Transverse colon (tissue), 4 donors: ENCODE measurements around a stretch of chr9.

DNA sequence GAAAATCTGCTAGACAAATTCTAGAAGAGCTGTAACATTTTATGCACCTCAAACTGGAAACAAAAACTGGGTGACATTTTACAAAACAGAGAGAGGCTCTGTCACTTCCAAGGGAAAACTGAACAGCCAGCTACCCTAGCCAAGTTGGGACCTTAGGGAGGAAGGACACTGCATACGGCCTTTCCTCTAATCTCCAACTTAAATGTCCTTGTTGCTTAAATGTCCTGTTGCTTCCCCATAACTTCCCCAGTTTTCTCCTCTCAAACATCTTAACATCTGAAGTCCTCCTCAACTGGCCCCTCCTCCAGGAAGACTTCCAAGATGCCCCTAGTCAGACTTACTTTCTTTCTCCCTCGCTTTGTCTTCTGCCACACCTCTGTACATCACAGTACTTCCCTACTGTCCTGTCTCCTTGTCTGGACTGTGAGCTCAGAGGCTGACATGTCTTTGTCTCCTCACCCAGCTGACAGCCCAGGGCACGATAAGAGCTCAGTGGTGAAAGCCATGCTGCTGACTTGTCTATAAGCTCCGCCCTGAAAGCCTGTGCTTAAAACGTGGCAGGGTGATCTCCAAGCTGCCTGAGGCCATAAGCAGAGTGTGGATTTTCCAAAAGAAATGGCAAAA, 32.9 kb upstream of the SLC25A51 start:
- PRO-cap = no peak
- RAMPAGE, long total RNA, 4 experiments = start-site peak on the minus strand in 1 of 4 experiments, centred at position 511 of the sequence, 9 reads per replicate

DNA sequence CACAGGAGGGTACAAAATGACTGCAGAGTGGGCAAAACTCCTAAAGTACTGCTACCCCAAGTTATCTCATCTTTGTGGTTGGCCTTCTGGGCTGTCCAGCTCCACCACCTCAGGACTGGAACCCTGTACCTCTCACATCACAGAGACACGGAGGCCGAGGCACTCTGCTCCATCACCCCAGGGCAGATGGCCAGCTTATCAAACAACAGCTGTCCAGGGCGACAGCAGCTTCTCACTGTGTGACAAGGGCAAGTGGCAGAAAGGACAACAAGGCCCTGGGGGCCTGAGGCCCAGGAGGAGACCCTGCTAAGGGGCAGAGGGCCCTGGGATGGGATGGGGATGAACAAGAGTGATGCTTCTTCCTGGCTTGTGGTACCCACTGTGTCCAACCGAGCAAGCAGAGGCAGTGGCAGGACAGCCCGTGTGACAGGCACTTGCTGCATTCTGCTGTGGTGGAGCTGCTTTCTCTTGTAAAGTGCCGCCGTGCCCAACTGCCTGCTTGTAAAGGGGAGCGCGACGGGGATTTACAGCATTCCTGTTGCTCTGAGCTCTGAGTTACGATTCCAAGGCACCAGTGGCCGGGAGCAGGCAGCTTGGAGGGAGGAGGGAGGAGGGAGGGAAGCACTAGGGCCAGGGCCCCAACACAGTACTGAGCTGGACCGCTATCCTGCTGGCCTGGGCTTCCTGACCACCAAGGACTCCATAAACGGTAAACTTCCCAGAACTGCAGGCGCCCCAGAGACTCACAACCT, 71.2 kb downstream of the SHB start:
- PRO-cap = no peak
- RAMPAGE, long total RNA, 4 experiments = no peak in any of the 4 experiments

DNA sequence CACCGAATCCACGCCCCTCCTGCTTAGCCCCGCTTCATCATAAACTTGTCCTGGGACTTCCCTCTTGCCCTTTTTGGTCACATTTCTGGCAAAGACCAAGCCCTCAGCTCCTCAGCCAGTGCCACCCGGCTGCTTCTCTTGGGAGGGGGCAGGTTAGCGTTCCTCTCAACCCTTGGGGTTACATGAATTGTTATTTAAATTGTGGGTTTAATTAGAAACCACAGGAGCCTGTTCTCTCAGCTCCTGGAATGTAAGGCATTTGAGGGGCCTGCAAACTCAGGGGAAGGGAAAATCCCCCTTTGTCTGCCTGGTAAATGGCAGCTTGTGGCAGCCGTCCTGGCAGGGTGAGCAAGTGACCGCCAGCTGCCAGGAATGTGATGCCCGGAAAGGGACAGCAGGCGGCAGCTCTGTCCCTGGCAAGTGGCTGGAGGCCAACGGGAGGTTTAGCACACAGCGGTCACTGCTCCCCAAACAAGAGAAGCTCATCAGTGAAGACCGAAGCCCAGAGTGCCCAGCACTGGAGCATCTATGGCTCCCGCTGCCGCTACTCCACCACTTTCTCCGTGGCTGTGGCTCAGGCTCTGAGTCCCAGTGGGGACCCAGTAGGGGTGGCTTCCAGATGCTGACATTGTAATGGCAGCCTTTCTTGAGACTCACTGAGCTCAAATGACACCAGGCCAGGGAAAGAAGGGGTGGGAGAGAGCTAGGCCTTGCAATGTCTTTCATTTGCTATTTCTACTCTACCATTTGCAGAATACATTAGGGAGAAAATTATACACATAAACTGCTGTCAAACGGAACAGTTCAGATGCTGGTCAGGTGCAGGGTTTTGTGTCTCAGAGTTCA, 51.7 kb downstream of the SHB start:
- PRO-cap = no peak
- RAMPAGE, long total RNA, 4 experiments = no peak in any of the 4 experiments

- PRO-cap = no peak
- RAMPAGE, long total RNA, 4 experiments = no peak in any of the 4 experiments
Measured at GRCh38 chr9:38018092-38018856, 50.8 kb downstream of the SHB start.

GRCh38 chr9:38024267-38024925, 44.6 kb downstream of the SHB start:
- PRO-cap = unidirectional peak, minus-strand start at chr9:38024547
- RAMPAGE, long total RNA, 4 experiments = no peak in any of the 4 experiments

GRCh38 chr9:38063912-38064650, 4.9 kb downstream of the SHB start:
- PRO-cap = no peak
- RAMPAGE, long total RNA, 4 experiments = start-site peak on the minus strand in 1 of 4 experiments, at chr9:38064195-38065015 at its widest, 13 reads per replicate

GRCh38 chr9:38066690-38067043, 2.4 kb downstream of the SHB start:
- PRO-cap = no peak
- RAMPAGE, long total RNA, 4 experiments = no peak in any of the 4 experiments

GRCh38 chr9:38068006-38068953, 747 bp downstream of the SHB start:
- PRO-cap = bidirectional peak, plus-strand start at chr9:38068817, minus-strand start at chr9:38068824
- RAMPAGE, long total RNA, 4 experiments = no peak in any of the 4 experiments

DNA sequence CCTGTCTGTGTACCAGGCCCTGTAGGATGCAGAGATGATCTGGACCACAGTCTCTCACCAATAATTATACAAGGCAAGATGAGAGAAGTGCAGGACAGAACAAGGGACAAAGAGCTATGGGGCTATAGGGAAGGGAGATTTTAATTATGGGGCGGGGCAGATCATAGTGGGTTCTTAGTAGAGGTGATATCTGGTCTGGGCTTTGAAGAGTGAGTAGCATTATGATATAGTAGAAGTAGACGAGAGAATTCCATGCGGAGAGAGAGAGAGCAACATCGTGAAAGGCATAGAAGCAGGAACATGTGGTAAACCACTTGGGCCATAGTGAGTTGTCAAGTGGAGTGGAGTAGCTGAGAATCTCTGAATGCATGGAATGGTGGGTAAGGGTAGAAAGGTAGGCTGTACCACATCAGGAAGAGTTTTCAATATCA, 4.3 kb upstream of the SHB start:
- PRO-cap = no peak
- RAMPAGE, long total RNA, 4 experiments = no peak in any of the 4 experiments

DNA sequence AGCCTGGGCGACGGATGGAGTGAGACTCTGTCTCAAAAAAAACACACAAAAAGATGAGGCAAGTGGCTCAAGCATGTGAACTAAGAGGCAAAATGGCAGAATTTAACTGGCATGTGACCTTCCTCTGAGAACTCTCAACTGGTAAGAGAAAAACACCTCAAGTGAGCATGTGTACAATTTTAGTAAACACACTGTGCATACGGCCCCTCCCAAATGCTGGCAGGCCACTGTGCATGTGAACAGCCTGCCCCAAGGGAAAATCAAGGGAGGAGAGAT, 126.5 kb upstream of the SHB start:
- PRO-cap = no peak
- RAMPAGE, long total RNA, 4 experiments = no peak in any of the 4 experiments

DNA sequence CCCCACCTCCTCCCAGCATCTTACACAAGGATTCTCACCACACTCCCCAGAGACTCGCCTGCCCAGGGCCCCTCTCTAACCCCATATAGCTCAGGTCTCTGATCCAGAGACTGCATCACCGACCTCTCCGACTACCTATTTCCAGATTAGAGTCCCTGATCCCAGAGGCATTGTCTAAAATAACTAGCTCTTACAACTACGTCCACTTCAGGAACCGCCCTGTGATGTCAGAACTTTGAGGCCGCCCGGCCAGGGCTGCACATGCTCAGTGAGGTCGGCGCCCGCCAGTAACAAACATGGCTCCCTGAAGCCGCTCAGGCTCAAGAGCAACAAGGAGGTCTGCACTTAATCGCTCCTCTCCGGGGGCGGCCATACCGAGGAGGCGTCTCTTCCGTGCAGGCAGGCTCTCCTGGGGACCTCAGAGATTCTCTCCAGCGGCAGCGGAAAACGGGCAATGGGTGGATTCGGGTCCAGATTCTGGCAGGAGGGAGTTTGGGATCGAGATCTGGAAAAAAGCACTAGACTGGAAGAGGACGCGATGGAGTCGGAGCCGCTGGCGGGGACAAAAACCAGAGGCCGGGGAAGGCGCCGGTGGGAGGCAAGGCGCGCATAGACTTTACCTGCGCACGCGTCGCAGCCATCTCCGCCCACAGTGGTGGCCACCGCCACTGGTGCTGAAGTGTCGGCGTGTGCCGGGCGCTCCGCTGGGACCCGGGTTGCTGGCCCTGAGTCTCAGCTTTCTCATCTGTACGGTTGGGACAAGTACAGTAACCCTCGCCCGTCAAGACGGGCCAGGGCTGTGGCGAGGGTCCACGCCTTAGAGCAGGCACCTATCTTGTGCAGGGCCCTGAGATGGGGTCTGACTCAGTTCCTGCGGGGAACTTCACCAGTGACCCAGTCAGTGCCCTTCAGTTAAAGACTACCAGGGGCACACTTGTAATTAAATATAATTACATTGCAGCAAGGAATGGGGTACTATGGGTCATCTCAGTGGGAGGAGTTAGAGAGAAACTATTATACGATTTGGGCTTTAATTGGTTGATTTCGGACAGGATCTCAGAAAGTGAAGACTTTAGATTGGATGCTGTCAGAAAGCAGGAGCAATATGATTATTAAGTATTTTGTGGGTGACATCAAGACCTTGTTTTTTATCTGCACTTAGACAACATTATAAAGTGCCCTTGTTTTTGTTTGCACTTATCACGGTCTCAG, 454.0 kb downstream of the SPATA31A1 start:
- PRO-cap = unidirectional peak, plus-strand start at position 323 of the sequence; unidirectional peak, minus-strand start at position 654 of the sequence; unidirectional peak, minus-strand start at position 921 of the sequence
- RAMPAGE, long total RNA, 4 experiments = start-site peak on the plus strand in 1 of 4 experiments, centred at positions 292 to 374 of the sequence, 9 to 10 reads per replicate; start-site peak on the minus strand in 2 of 4 experiments, centred at positions 722 to 925 of the sequence, 9 to 19 reads per replicate

DNA sequence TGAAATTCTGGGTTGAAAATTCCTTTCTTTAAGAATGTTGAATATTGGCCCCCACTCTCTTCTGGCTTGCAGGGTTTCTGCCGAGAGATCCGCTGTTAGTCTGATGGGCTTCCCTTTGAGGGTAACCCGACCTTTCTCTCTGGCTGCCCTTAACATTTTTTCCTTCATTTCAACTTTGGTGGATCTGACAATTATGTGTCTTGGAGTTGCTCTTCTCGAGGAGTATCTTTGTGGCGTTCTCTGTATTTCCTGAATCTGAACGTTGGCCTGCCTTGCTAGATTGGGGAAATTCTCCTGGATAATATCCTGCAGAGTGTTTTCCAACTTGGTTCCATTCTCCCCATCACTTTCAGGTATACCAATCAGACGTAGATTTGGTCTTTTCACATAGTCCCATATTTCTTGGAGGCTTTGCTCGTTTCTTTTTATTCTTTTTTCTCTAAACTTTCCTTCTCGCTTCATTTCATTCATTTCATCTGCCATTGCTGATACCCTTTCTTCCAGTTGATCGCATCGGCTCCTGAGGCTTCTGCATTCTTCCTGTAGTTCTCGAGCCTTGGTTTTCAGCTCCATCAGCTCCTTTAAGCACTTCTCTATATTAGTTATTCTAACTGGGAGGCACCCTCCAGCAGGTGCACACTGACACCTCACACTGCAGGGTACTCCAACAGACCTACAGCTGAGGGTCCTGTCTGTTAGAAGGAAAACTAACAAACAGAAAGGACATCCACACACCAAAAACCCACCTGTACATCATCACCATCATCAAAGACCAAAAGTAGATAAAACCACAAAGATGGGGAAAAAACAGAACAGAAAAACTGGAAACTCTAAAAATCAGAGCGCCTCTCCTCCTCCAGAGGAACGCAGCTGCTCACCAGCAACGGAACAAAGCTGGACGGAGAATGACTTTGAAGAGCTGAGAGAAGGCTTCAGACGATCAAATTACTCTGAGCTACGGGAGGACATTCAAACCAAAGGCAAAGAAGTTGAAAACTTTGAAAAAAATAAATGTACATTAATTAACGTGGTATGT, 121.6 kb downstream of the FOXD4L6 start:
- PRO-cap = no peak
- RAMPAGE, long total RNA, 4 experiments = no peak in any of the 4 experiments

GRCh38 chr9:41358661-41358984, 169.5 kb upstream of the ZNG1F start:
- PRO-cap = bidirectional peak, plus-strand start at chr9:41358916, minus-strand start at chr9:41358795
- RAMPAGE, long total RNA, 4 experiments = start-site peak on the plus strand in 3 of 4 experiments, at chr9:41358864-41358916 at its widest, 18 to 54 reads per replicate

GRCh38 chr9:41359079-41359630, 170.0 kb upstream of the ZNG1F start:
- PRO-cap = no peak
- RAMPAGE, long total RNA, 4 experiments = no peak in any of the 4 experiments

DNA sequence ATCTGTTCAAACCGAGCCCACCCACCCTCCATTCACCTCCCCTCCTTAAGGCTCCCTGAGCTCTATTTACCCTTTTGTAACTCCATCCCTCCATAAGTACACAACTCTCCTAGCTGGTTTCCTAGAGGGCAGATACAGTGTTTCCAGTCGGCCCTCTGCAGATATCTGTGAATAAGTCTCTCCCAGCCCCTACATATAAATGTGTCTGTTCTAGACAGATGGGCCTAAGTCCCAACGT, 461.8 kb upstream of the ZNG1F start:
- PRO-cap = no peak
- RAMPAGE, long total RNA, 4 experiments = no peak in any of the 4 experiments

GRCh38 chr9:42365745-42366089, 182.3 kb downstream of the SPATA31A6 start:
- PRO-cap = no peak
- RAMPAGE, long total RNA, 4 experiments = no peak in any of the 4 experiments

- PRO-cap = no peak
- RAMPAGE, long total RNA, 4 experiments = no peak in any of the 4 experiments
Measured at GRCh38 chr9:42568492-42568818, 385.0 kb downstream of the SPATA31A6 start.

- PRO-cap = no peak
- RAMPAGE, long total RNA, 4 experiments = no peak in any of the 4 experiments
Measured at GRCh38 chr9:61853924-61854405, 664.1 kb downstream of the SPATA31A7 start.

GRCh38 chr9:63708072-63708442, 1577.0 kb downstream of the FOXD4L5 start:
- PRO-cap = no peak
- RAMPAGE, long total RNA, 4 experiments = no peak in any of the 4 experiments

DNA sequence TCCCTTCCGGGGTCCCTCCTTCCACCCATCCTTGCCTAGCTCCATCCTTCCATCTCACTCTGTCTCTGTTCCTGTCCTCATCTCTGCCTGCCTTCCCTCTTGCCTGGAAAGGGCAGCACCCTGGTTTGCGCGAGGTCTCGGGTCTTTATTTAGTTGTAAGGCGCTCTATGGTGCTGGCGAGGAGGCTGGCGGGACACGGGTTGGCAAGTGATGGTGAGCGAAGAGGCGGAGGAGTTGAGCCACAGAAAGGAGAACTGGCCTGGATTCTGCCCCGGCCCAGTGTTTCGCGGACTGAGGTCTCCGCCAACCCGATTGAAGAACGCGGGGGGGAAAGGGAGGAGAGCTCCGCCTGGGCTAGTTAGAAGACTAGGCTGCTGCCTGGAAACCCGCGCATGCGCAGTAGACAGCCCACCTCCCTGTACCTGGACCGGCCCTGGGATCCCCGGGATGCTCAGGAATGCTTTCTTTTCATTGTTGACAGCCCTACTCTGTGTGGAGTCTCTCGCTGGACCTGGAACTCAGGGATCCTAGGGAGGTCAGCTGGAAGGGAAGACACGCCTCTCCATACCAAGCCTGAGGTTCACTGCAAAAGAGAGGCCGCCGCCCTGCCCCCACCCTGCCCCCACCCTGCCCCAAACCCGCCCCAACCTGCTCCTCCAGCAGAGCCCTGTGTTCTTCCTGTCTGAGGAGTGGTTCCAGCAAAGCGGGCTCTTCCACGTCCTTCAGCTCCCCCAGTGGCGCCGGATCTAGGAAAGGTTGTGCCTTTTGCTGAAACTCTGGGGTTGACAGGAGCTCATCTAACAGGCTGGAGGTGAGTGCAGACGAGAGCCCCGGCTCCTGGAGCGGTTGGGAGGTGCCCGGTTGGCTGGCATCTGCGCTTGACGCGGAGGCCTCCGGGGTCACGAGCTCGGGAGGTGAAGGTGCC, 1467.7 kb downstream of the FOXD4L5 start:
- PRO-cap = bidirectional peak, plus-strand start at position 162 of the sequence, minus-strand start at position 138 of the sequence; bidirectional peak, plus-strand start at position 294 of the sequence, minus-strand start at position 207 of the sequence; unidirectional peak, plus-strand start at position 635 of the sequence
- RAMPAGE, long total RNA, 4 experiments = no peak in any of the 4 experiments